Epithelial cell of alveolus of lung (primary cell): ENCODE data around the genes RCAN2, PLA2G7 and CD2AP.

- RAMPAGE, long total RNA = no peak
- RRBS = no CpG with 5 or more reads among the region's 5 CpGs
Measured at GRCh38 chr6:44396795-44397287, 9.3 kb downstream of the CDC5L start.

- RAMPAGE, long total RNA = no peak
Measured at GRCh38 chr6:44977059-44977532, 351.0 kb upstream of the RUNX2 start.

DNA sequence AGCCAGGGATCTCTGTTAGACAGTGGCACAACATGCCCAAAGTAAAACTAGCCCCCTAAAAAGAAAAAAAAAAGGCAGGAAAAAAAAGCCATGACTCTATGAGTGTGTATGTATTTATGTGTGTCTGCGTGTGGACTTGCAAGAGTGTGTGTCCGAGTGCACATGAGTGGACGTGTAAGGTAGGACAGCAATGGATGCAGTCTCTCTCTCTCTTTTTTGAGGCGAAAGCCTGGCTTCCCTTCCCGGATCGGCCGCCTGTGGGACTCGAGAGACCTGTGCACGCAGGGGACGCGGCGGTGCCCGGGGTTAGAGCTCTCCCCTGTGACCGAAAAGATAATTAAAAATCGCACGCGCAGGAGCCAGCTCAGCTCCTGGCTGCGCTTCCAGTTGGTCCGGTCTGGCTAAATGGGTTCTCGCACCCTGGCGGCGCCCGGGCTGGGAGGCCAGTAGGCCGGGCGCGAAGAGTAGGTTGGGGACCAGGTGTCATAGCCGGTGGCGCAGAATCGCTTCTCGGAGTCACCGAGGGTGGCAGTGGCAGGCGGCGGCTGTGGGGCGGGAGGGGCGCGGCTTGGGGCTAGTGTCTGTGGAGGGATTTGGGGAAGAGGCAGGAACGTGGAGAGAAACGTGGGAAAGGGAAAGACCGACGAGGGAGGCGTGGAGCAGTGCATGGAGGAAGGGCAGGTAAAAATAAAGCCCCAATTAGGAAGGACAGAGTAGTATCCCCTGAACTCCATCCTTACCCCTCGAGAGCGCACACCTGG is 41.8 kb upstream of the SUPT3H start:
- RAMPAGE, long total RNA = no peak
- RRBS = 3% methylated on average over 12 of the region's 43 CpGs

DNA sequence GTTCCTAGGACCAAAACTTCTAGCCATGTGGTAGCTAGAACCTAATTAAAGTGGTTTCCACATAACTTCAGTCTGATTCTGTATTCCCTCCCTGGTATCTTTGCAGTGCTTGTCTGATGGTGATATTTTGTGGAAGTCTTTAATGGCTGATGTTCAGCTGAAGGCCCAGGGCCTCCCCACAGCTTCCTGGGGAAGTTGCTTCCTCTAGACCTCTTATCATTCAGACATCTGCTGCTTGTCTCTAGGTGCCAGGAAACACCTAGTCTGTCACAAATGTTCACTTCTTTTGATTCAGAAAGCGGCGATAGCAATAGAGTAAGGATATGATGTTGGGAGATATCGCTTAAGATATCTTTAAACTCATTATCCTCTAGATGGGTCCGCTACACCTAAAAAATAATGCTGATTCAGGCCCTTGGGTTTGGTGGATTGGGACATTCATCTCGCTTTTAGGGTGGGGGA is 118.1 kb upstream of the SUPT3H start:
- RAMPAGE, long total RNA = no peak
- RRBS = no CpG with 5 or more reads among the region's 5 CpGs

- RAMPAGE, long total RNA = no peak
- RRBS = no CpG with 5 or more reads among the region's 17 CpGs
Measured at GRCh38 chr6:45555782-45556724, 178.3 kb upstream of the SUPT3H start.

DNA sequence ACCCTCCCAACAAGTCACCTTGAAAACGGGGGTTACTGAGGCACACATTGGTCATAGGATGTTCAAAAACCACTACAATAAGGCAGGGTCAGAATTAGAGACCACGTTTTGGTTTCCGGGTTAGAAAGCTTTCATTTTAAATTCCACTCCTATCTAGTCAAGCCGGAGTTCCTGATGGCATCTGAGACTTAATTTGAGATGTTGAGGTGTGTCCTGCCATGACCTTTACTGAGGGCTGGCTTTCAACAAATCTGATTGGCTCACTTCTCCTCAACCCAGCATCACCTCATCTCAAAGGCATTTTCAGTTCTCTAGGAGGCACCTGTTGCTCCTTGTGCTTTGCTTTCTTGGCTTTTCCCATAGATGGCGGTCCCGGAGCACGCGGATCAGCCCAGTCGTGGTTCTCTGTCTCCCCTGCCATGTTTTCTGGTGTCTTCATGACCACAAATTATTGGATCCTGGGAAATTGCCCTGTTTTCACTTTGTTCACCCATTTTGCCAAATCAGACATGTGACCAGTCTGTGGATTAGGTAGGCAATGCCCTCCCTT is 230.8 kb upstream of the SUPT3H start:
- RAMPAGE, long total RNA = no peak
- RRBS = 0% methylated on average over 1 of the region's 9 CpGs

DNA sequence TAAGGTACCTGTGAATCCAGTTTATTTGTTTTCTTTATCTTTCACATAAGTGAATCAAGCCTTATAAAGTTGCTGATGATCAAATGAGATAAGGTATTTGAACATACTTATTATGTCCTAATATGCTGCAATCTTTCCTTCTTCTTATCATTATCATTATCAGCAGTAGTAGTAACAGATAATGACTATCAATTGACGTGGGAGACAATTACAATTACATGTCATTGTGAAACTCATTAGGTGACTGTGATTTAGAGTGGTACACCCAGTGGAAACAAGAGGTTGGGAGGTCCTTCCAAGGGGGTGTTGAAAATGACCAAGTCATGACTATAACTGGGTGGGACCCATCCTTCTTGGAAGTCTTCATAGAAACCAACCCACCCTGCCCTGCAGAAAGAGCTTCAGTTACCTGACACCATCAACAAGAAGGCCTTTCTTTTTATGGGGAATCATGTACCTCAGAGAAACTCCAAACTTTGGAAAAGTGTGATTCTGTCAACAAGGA is 2.8 kb downstream of the CLIC5 start:
- RAMPAGE, long total RNA = no peak
- RRBS = no CpG with 5 or more reads among the region's 1 CpG

- RAMPAGE, long total RNA = no peak
- RRBS = no CpG with 5 or more reads among the region's 6 CpGs
Measured at GRCh38 chr6:46161018-46161760, 9.6 kb downstream of the ENPP5 start.

- RAMPAGE, long total RNA = no peak
- RRBS = no CpG with 5 or more reads among the region's 3 CpGs
Measured at GRCh38 chr6:46379189-46379634, 112.0 kb downstream of the RCAN2 start.

- RAMPAGE, long total RNA = no peak
- RRBS = no CpG with 5 or more reads among the region's 3 CpGs
Measured at GRCh38 chr6:46484500-46484868, 6.8 kb downstream of the RCAN2 start.

- RAMPAGE, long total RNA = no peak
- RRBS = 1% methylated on average over 39 of the region's 102 CpGs
Measured at GRCh38 chr6:46490751-46491779, at the start of gene RCAN2. RCAN2 (minus strand) TSS chr6:46491449.

DNA sequence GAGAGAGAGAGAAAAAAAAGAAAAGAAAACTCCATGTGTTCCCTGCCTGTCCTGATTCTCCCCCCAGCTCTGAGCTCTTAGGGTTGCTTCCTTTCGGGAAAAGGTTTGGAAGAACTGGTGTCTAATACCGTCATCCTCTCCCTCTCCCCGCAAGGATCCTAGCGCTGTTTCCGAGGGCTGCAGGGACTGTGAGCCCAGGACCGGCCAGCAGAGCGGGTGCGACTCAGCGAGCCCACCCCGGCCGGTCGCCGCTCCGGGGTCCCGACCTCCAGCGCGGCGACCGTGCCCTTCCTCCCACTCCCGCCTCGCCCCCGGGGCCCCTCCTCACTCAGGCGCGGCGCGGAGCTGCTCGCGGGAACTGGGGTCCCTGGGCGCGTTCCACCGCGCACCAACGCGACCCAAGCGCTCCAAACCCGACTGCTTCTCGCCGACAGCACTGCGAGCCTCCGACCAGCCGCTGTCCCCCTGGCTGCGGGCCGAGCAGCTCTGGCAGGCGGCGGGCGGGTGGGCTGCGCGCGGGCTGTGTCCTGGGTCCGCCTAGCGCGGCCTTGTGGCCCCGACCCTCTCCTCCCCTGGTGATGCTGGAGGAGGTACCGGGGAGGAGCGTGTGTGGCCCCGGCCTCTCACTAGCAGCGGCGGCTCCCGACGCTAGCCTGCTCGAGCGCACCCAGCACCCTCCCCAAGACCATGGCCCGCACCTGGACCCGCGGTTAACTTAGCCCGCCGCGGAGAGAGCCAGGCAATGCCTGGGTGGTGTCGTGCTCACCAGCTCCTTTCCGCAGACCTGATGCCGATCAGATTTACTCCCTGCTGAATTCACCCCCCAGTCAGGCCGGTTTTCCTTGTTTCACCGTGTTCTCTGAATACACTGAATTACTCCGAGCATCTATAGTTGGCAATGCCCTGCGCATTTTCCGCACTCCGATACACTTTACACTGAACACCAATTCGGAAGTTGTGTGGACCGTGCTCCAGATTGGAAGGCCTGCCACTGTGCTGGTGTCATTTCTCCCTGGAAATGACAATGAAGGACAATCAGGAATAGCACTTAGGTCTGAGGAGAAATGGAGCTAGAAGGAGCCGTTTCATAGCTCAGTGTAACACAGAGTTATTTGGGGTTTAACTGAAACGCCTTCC is at the start of gene PLA2G7:
PLA2G7 (minus strand) TSS at position 524 of the 1,137 bp plus-strand sequence.
- RAMPAGE, long total RNA = no peak
- RRBS = 2% methylated on average over 14 of the region's 81 CpGs

DNA sequence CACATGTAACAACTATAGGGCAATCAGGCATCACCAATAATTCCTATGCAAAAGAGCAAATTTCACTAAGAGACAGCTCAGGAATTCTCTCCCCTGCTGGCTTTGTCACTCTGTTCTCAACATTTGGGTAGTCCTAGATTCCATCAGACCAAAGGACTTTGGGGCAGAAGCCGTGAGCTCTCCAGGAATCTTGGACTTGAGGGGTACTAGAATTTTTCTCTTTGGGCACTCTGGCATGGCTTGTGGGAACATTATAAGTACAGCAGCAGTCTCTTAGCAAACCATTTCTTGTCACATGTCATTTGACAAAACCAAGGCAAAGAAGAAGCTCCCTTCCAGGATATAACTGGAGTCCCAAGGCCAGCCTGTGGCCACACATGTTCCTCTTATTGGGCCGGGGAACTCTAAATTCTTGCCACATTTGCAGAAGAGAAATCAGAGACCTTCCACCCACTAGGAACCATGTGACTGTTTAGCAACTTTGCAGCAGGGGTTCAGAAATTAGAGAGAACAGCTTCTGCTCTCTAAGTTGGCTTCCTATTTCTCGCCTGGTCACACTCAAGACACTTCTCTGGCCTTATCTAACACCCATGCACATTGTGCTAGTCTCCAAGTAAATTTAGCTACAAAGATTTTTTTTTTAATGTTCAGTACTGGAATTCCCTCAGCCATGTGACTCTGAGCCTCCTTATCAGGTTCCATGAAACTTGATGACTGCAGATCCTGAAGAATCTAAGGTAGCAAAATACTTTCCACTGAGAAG is 20.5 kb upstream of the MEP1A start:
- RAMPAGE, long total RNA = no peak
- RRBS = no CpG with 5 or more reads among the region's 3 CpGs

DNA sequence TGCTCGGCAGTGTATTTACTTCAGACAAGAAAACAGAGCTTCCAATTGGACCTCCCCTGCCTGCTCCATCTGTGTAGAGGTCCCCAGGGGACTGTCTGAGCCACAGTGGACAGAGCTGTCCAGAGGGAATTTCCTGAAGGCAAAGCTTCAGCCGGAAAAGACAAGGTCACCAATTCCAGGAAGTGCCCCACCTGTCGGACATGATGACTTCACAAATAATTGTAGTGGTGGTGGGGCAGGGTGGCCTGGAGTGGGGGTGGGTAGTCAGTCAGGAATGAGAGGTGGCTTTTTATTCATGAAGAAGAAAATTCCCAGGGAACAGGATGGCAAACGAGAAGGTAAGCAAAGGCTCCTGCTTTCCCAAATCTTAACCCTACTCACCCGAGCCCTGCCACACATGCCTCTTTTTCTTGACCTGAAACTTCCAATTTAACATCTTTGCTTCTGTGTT is 18.5 kb downstream of the ADGRF5 start:
- RAMPAGE, long total RNA = no peak
- RRBS = no CpG with 5 or more reads among the region's 5 CpGs

DNA sequence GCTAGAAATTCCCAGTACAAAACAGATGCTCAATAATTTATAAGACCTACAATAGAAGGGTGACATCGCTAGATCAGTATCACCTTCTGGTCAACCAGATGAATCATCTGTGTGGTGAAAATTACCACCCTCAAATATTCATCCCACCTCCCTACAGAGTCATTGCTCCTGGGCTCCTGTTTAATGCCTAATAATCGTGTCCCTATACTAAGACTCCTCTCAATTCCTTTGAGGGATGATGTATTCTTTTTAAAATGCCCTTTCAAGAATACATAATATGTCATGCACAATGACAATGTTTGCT is 10.8 kb upstream of the ADGRF5 start:
- RAMPAGE, long total RNA = no peak
- RRBS = no CpG with 5 or more reads among the region's 2 CpGs

DNA sequence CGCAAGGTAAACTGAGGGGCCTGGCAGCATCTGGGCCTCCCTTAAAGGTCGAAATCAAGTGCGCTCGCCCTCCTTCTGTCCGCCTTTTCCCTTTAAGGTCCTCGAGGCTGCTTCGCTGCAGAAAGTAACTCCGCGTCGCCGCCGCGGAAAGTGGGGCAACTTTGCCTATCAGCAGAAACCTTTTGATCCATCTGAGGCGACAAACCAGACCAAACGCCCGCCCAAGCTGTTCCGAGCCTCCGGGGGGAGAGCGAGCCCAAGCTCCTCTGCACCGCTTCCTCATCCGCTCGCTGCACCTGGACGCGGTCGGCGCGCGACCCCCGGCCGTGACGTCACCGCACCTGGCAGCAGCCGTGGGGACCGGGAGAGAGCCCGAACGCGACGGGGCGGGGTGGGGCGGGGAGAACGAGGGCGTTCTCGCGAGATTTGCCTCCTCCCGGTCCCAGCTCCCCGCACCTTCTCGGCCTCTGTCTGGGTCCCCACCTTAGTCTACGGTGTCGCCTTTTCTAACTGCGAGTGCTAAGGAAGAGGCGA is at the start of gene CD2AP:
CD2AP (plus strand) TSS at position 466 of the 534 bp plus-strand sequence.
- RAMPAGE, long total RNA = no peak
- RRBS = 1% methylated on average over 26 of the region's 51 CpGs

- RAMPAGE, long total RNA = no peak
- RRBS = no CpG with 5 or more reads among the region's 21 CpGs
Measured at GRCh38 chr6:50821315-50822109, 2.8 kb downstream of the TFAP2B start.

DNA sequence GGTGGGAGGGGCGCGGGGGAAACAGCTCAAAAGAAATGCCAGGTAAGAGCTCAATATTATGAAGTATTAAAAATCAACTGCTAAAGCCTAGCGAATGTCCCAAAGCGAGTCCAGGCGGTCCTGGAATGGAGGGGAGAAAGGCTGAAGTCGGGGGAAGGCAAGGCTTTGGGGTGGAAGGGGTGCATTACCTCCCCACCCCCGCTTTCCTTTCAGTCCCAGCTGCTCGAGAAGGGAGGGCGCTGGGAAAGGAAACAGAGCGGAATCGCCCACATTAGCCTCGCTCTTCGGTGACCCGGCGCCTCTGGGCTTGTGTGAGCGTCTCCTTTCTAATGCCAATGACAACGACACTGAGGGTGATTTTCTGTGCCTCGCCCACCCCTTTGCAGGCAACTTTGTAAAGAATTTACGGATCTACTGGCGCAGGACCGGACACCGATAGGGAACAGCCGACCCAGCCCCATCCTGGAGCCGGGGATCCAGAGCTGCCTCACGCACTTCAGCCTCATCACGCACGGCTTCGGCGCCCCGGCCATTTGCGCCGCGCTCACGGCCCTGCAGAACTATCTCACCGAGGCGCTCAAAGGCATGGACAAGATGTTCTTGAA is 24.1 kb downstream of the TFAP2B start:
- RAMPAGE, long total RNA = no peak
- RRBS = 5% methylated on average over 10 of the region's 36 CpGs

- RAMPAGE, long total RNA = no peak
Measured at GRCh38 chr6:51137831-51138127, 319.1 kb downstream of the TFAP2B start.

DNA sequence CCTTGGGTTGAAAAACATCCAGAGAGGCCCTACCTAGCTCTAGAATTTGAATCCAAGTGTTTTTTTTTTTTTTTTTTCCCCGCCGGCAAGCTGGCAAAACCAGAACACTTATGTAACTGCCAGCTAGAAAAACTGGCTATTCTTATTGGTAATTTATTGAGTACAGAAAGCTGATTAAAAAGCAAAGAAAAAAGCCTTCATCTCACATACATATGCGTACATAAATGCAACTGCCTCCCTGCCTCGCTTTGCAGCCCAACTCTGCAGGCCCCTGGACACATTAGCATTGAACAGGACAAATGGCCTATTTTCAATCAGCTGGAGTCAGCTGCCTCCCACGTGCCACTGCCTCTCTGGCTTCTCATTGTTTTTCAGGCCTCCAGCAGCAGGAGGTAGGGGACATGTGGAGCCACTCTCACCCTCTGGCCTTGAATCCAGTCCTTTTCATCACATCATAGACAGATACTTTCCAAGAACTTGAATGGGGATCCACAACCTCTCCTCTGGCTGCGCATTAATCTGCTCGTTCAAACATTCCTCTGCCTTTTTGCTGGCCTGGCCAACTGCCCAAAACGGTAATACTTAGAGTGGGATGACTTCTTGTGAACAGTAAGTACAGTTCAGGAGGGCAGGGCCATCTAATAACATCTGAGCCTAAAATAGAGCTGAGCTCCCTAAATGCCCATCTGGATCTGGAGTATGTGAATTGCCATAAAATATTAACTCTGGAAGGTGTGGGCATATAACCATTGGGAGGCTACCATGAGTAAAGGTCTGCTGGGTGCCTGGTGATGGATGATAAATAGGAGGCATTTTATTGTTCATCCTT is 592.4 kb downstream of the PKHD1 start:
- RAMPAGE, long total RNA = no peak
- RRBS = no CpG with 5 or more reads among the region's 8 CpGs